Jejunum (tissue), 1 donor: ENCODE measurements around the genes VRK2 and PAPOLG.

GRCh38 chr2:54952870-54953716 lies 97.2 kb downstream of the RTN4 start:
- PRO-cap: no peak

GRCh38 chr2:54987082-54987975 lies 62.9 kb downstream of the RTN4 start:
- PRO-cap: no peak

DNA sequence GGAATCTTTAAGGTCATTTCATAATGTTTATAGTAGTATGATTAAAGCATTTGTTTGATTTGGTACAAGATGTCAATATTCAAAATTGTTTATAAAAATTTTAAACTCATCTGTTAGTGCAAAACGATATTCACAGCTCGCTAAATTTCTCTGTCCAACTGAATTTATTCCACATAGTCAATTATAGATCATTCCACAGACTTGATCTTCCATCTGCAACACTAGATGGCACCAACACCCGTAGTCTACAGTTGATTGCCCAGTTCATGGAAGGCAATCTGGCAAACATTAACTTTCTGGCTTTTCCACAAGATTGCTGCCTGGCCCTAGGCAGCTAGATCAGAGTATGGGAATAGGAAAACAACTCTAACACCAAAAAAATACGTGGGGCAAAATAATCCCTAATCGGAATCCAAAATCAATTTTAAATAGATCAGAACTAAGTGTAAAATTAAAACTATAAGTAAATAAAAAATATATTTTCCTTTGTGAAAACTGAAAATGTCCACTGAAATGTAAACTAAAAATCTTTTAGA lies 35.3 kb downstream of the RTN4 start:
- PRO-cap: no peak

GRCh38 chr2:55018586-55019227 lies 31.5 kb downstream of the RTN4 start:
- PRO-cap: no peak

- PRO-cap: no peak
Observed at GRCh38 chr2:55026694-55027572, 23.3 kb downstream of the RTN4 start.

DNA sequence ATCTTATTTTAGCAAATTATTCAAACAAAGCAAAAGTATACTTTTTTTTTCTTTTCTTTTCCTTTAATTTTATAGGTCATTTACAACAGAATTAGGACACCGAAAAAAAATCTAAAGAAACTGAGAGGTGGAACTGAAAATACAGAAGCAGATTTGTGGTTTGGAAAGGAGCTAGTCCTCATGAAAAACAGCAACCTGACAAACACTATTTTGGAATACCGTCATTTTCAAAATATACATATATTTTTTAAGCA lies 2.9 kb downstream of the CCDC88A start:
- PRO-cap: no peak

GRCh38 chr2:55862592-55863315 lies 60.8 kb downstream of the EFEMP1 start:
- PRO-cap: no peak

DNA sequence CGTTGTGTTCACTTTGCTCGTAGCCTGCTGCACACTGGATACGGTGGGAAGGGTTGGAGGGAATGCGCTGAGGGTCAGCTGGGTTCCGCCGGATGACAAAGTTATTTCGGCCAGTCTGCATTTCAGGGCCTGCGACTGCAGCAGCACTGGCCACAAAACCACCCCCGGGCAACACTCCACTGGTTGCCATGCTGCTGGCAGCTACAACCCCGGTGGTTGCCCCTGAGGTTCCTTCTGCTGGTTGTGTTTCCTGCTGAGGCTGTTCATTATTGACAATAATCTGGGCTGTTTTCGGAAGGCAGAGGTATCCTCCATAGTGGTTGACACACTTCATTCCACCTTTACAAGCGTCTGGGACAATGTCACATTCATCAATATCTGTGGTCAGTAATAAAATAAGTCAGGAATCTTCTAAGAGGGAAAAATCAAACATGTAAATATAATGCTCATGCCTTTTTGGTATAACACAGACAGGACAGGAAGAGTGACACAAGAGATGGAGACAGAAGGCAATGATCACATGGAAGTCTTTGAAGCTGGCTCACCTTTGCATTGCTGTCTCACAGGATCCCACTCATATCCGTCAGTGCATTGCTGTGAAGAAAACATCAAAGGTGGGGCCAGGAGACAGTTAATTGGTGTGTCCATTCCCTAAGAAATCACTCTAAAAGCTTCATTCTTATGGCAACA lies 5.8 kb downstream of the EFEMP1 start:
- PRO-cap: no peak

DNA sequence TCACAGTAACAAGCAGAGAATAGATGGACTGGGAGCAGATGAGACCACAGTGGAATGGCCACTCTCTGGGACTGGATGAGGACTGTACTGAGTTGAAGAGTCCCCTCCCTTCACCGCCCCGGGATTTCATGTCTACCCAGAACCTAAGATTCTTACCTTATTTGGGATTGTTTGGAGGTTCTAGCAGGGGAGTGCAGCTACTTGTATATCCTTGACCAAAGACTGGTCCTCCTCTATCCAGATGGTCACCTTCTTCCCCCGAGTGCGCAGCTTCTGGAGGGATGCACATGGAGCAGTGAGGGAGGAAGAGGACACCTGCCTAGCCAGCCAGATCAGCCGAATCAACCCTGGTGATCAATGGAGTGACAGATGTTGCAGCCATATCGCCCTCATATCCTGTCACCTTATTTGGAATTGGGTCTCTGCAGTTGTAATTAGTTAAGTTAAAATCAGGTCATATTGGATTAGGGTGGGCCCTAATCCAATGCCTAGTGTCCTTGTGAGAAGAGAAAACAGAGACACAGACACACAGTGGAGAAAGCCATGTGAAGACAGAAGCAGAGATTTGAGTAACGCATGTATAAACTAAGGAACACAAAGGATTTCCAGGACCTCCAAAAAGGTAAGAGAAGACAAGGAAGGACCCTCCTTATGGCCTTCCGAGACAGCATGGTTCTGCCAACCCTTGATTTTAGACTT lies 28.2 kb upstream of the EFEMP1 start:
- PRO-cap: no peak

DNA sequence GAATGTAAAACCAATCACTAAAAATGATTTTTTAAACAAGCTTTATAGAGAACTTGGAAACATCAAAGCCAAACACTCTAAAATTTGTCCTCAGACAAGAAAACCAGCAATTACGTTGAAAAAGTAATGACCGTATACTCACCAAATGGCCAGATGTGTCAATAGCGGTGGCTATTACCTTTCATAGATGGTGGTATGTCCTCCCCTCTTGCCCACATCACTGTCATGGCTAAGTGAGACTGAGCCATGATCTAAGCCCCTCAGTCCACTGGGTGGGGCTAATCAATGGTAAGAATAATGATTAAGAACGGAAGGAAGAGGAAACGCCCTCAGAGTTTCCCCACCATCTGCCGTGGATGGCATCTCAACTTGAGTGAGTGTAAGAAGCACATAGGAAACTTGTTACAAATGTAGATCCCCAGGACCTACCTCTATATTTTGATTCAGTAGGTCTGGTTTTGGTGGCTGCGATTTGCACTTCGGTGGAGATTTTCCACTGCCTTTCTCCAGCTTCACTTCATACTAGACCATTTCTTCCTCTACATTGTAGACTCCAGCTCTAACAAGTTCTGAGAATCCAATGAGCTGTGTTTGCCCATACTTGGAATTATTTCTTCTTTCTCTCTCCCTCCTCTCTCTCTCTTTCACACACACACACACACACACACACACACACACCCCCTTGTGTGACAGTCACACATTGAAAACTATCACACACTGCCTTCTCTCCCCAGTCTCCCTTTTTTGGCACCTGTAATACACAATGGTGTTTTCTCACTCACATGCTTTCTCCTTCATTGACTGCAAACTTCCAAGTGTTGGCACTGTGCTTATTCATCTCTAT lies 66.0 kb upstream of the EFEMP1 start:
- PRO-cap: no peak

- PRO-cap: no peak
Observed at GRCh38 chr2:57759879-57760460, 286.6 kb upstream of the VRK2 start.

GRCh38 chr2:58023648-58023885 lies 23.0 kb upstream of the VRK2 start:
- PRO-cap: no peak

GRCh38 chr2:58046217-58047394 lies at the start of gene VRK2:
TSS of gene VRK2 (plus strand) at chr2:58046806.
- PRO-cap: bidirectional peak, plus-strand start at chr2:58046814, minus-strand start at chr2:58046703; bidirectional peak, plus-strand start at chr2:58047177, minus-strand start at chr2:58047022

GRCh38 chr2:58539952-58540444 lies 298.9 kb upstream of the FANCL start:
- PRO-cap: no peak

- PRO-cap: no peak
Observed at GRCh38 chr2:58950742-58951131, 709.6 kb upstream of the FANCL start.

DNA sequence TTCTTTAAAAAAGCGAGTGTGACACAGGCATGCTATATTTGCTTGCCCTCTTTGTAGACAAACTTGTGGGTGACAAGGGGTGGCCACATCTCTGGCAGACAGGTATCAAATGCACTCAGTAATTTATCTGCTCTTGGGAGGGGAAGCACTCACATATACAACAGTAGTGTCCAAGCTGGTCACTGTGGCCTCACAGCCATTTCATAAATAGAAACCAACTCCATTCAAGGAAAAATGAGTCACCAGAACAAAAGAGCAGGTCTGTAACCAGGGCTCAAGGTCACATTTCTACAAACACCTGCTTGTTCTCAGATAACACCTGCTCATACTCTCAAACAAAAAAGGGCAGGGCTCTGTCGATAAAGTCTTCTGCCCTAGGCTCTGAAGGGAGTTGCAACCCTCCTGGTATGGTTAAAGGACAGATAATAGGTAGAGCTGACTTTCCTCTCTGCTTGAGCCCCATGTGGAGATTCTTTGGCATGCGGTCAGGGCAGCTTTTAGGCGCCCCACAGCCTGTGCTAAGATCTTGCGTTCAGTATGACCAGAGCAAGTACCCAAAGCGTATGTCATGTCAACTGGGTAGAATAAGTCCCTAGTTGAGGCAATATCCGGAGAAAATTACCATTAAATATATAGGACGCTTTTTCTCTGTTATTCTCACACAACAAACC lies 458.9 kb downstream of the BCL11A start:
- PRO-cap: no peak

DNA sequence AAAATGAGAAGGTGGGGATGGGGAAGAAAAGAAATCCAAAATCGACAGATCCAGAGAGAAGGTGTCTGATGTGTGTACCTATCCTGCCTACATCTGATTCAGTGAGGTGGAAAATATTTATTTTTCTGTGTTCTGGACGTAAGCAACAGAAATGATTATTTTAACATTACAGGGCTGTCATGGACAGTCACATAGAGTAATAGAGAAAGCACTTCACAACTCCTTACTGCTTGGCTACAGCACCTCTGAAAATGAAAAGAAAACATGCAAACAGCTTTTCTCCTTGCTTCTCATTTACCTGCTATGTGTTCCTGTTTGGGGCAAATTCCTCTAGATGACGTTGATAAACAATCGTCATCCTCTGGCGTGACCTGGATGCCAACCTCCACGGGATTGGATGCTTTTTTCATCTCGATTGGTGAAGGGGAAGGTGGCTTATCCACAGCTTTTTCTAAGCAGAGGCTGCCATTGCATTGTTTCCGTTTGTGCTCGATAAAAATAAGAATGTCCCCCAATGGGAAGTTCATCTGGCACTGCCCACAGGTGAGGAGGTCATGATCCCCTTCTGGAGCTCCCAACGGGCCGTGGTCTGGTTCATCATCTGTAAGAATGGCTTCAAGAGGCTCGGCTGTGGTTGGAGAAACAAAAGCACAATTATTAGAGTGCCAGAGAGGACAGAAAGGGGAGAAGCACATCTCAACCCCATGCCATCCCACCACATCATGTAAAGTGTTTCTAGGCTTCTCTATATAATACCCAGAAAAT lies 7.6 kb downstream of the BCL11A start:
- PRO-cap: no peak

DNA sequence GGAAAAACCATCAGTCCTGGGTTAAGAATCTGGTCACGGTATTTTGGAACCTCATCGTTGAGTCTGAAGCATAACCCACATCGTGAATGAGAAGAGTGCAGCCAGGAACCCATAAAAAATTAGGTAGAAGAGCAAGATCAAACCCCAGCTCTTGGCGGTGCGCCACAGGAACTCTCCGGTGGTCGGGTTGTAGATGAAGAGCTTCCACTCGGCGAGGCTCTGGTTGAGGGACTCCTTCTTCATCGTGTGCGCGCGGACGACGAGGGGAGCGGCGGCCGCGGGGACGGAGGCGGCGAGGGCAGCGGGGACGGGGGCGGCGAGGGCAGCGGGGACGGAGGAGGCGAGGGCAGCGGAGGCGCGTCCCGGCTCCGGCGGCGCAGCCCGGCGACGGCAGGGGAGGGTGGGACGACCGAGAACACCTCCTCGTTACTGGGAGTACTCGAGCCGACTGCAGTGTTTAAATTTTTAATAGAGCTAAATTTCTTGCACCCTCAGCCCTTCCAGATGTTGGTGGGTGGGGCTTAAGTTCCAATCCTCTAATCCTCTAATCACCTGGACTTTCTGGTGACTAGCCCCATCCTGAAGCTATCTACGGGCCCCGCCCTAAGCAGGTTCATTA lies 20.5 kb upstream of the PAPOLG start:
- PRO-cap: no peak

- PRO-cap: bidirectional peak, plus-strand start at chr2:60756241, minus-strand start at chr2:60756094; unidirectional peak, minus-strand start at chr2:60756641; unidirectional peak, minus-strand start at chr2:60756830
Observed at GRCh38 chr2:60755948-60757267, at the start of gene PAPOLG. TSS of gene PAPOLG (plus strand) at chr2:60756268.

DNA sequence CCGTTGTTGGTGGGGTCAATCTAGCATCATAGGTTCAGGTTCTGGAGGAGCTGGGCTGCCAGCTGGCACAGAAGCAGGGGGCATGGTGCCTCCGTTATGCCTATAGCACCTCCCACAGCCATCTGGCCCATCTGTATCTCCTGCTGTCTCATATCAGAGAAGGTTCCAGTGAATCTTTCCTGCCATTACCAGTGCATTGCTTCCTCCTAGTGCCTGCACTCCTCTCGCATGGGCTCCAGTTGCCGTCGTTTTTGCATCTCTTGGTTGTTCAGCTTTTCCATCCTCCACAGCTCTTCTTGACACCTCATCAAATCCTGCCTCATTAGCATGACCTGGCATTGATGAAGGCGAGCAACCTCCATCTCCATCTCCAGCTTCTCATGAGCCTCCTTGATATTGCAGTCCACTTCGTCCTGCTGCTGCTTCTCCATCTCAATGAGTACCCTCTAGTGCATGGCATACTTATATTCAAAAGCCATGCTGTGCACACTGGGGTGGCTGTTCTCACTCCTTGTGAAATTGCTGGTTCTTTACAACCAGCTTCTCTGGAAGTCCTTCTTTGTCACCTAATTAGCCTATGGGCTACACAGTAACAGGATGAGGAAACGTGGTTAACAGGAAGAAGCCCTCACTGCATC lies 55.7 kb downstream of the REL start:
- PRO-cap: no peak